Colon Carcinoma Metastatic in the Brain (tissue), 2 donors: ENCODE data around the genes RAI2 and PHKA2.

DNA sequence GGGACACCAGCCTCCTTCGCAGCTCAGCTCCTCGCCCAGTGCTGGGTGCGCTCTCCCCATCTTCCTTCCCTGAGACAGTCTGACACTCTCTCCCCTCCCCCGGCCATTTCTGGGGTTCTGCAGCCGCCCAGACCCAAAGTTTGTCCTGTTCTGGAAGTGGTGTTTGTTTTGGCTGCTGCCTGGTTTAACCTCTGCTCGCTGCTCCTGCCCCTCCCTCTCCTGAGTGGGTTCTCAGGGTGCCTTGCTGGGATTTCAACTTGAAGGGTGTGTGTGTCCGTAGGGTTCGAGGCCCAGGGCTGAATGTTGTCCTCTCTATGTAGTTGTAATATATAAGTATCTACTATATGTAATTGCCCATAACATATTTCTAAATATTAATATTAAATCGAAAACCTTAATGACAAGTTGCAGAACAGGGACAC, 853 bp downstream of the REPS2 start:
- PRO-cap, 2 experiments = no peak in any of the 2 experiments

DNA sequence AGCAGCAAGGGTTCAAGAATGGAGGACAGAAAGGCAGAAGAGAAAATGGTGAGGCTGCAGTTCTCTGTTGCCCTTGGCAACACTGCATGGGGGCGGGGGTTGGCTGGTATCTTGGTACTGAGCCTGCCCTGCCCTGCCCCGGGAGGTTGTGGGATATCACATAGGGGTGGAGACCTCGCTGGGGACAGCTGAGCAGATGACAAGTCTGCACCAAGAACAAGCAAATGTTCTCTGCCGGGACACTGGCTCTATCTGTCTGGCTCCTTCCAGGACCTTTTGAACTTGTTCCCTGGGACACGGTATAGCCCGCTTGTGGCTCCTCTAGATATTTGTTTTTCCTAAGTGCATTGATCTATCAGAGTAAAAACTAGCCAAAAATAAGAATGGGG, 39.9 kb downstream of the NHS start:
- PRO-cap, 2 experiments = no peak in any of the 2 experiments

DNA sequence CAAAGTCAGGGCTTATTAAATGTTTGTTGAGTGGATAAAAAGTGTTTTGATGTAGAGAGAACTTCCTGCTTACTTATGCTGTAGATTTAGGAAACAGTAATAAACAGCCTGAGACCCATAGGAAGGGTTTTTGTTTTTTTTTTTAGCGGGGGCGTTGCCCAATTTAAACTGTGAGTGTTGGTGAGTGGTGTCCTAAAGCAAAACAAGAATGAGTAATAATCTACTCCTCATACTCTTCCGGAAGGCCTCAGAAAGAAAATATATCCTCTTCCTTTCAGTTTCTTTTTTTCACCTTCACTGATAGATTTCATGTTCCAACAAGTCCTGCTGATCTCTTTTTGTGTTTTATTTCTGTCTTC, 104.4 kb upstream of the SCML1 start:
- PRO-cap, 2 experiments = no peak in any of the 2 experiments

GRCh38 chrX:17735867-17736162, 1.5 kb upstream of the SCML1 start:
- PRO-cap, 2 experiments = no peak in any of the 2 experiments

DNA sequence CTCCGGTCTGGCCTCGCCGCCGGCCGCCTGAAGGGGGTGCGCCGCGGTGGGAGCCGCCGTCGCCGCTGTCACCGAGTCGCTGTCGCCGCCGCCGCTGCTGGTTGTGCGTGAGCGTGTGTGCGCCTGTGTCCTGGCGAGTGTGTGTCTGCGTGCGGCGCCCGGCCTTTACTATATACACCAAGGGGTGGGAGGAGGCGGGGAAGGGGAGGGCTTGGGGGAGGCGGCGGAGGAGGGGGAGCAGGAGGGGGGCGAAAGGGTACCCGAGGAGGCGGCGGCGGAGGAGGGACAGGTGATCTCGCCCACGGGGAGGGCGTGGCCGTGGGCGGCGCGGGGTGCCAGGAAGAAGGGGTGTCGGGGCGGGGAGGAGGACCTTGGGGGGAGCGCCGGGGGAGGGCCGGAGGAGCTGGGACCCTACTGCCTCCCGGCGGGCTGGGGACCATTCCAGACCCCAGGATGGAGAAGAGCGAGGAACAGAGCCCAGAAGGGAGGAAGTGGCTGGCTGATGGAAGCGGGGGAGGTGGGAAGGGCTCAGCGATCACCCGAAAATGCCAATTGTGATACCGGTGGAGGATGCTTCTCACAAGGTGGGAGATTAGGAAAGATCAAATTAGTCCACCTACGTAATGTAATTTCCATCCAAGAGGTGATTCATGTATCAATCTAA, at the start of gene RAI2:
TSS of gene RAI2 (minus strand) at position 143 of the 664 bp plus-strand sequence.
- PRO-cap, 2 experiments = no peak in any of the 2 experiments

- PRO-cap, 2 experiments = no peak in any of the 2 experiments
These were observed 30.4 kb upstream of the CDKL5 start for GRCh38 chrX:18394760-18395603.

- PRO-cap, 2 experiments = no peak in any of the 2 experiments
These were observed 22.3 kb downstream of the RS1 start for GRCh38 chrX:18649377-18650194.

GRCh38 chrX:18674400-18674819, 2.5 kb upstream of the RS1 start:
- PRO-cap, 2 experiments = no peak in any of the 2 experiments

- PRO-cap, 2 experiments = no peak in any of the 2 experiments
These were observed 56.7 kb downstream of the PHKA2 start for GRCh38 chrX:18927227-18927560.

- PRO-cap, 2 experiments = peak in 2 of 2 experiments; most common plus-strand start chrX:18984237 (in 2); most common minus-strand start chrX:18984603 (in 2)
These were observed at the start of gene PHKA2 for GRCh38 chrX:18983741-18984824. Gene PHKA2, minus strand, starts transcription at chrX:18984114.

DNA sequence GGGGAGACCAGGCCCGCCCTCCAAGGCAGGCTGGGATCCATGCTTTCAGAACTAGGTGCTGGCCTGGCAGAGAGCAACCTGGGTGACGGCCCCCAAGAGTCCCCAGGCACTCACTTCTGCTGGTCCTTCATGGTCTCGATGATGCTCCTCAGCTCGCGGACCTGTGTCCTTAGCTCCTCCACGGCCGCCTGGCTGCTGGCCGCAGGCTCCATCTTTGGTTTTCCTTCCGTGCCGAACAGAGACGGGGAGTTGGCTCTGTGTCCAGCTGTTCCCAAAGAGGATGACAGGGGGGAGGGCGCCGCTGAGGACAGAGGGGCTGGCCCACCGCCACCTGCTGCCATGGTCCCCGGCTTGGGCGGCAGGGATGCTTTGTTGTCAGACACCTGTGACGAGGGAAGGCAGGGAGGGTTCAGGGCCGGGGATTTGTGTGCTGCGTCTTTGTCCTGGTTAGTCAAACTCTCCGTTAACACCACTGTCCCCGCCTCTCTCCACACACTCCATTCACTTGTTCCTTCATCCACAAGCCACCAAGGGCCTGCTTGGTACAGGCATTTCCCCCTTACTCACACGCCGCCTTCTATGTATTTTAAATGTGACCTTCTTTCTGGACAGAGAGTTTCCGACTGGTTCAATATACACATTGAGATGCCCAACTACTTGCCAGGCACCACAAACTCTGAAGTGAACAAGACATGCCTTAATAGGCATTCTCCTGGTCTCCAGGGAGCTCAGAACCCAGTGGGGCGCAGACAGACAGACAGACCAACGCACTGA, 26.7 kb upstream of the MAP3K15 start:
- PRO-cap, 2 experiments = no peak in any of the 2 experiments

DNA sequence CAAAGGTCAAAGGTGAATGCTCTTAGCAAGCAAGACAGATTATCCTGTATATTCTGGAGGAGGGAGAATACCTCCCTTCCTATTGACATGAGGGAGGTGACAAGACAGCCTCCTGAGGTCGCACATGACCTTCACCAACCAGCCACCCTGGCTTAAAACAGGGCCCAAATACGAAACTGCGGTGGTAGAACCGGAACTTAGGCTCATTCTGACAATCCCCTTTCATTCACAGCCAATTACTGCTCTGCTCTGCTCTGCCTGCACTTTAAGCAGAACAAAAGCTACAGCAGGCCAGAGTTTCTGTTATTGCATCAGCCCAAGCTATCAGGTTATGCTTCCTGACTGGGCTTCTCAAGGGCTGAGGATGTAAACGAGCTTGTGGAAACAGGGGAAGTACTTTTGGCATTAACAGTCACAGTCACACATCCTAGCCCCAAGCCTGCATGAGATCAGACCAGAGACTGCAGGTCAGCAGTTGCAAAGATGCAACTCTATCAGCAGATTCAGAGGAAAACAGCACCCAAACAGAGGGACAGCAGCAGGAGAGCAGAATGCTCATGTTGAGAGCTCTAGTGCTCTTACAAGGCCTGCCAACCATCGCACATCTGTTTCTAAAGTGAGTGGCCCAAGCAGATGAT, 51.2 kb upstream of the MAP3K15 start:
- PRO-cap, 2 experiments = no peak in any of the 2 experiments

GRCh38 chrX:19670042-19671431, 155.2 kb upstream of the MAP3K15 start:
- PRO-cap, 2 experiments = peak in 2 of 2 experiments; most common plus-strand start chrX:19671054 (in 2)

DNA sequence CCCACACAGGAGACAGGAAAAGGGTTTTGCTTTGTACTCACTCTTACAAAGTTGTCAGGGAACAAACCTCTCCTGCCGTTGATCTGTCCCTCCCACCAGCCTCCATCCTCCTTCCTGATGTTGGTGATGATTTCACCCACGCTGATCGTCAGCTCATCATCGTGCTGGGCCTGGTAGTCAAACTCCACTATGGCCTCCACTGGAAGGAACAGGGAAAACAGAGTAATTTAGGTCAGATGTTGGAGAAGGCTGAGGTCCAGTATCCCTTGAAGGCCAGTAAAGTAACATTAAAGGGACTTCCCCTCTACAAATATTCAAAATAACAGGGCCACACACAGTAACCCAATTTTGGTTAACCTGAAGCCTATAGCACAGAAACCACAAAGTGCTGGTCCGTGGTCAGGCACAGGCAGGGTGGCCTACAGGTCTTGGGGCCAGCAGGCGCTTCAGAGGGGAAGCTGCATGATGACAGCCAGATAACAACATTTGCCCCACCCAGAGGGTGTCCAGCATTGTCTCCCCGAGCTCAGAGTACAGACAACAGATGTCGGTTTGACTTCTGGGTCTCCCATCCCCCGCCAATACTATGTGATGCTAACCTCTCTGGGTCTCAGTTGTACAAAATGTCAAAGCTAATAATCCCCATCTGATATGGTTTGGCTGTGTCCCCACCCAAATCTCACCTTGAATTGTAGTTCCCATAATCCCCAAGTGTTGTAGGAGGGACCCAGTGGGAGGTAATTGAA, 51.1 kb downstream of the SH3KBP1 start:
- PRO-cap, 2 experiments = no peak in any of the 2 experiments

GRCh38 chrX:19954070-19954543, 36.8 kb downstream of the BCLAF3 start:
- PRO-cap, 2 experiments = no peak in any of the 2 experiments

- PRO-cap, 2 experiments = no peak in any of the 2 experiments
These were observed 15.6 kb downstream of the RPS6KA3 start for GRCh38 chrX:20251101-20251476.

DNA sequence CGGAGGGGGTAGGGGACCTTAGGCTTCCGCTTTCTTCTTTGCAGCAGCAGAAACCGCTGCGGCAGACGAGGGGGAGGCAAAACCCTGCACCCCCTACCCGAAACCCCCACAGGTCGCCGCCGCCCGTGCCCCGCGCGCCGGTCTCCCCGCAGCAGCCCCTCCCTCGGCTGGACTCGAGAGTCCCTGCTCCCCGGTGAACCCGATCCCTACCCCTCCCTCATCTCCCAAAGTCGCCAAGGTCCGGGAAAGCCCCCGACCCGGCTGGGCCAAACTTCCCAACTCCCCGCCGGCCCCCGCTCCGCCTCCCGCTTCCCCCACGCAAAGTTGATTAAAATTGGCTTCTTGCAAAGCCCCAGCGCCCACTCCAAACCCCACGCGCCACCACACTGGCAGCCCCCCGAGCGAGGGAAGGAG, 746 bp downstream of the RPS6KA3 start:
- PRO-cap, 2 experiments = no peak in any of the 2 experiments

DNA sequence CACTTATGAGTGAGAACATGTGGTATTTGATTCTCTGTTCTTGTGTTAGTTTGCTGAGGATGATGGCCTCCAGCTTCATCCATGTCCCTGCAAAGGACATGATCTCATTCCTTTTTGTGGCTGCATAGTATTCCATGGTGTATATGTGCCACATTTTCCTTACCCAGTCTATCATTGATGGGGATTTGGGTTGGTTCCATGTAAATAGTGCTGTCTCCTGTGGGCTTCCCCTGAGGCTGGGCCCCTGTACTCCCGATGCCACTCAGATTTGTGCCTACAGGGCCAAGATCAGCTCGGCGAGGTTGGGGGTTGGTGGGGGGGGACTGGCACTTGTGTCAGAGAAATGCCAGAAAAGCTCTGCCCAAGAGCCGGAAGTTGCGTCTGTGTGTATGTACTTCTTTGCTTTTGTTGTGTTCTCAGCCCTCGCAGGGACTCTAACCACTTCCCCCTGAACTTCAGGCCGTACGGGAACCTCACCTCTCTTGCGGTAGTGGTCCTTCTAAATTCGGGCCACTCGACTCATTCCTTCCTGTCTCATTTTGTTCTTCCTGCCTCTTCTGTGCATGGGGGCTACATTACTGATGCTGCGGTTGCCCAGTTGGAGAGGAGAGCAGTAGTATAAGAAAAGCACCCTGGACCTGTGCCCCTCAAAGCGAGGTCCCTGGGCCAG, 146.1 kb upstream of the RPS6KA3 start:
- PRO-cap, 2 experiments = no peak in any of the 2 experiments

DNA sequence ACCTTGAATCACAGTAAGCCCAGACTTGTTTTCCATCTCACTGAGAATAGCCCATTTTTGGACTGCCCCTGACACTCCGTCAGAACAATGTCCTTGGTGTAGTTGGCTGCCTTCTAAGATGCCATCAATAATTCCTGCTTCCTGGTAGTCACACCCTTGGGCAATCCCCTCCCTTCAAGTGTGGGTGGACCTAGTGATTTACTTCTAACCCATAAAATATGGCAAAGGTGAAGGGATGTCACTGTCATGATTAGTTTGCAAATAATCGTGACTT, 19.9 kb upstream of the KLHL34 start:
- PRO-cap, 2 experiments = no peak in any of the 2 experiments

DNA sequence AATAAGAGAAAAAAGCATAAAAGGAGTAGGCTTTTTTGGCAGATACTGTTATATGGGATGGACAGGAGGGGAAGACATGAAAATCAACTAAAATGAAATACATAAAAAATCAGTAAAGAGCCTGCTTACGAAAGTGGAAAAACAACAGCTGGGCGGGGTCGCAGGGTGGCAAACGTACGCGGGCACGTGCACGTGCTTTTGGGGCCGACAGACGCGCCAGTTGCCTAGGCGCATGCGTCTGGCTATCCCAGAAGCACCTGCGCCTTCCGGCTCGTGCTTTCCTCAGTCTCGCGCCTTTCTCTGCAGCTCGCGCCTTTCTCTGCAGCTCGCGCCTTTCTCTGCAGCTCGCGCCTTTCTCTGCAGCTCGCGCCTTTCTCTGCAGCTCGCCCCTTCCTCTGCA, 204 bp downstream of the YY2 start:
- PRO-cap, 2 experiments = no peak in any of the 2 experiments